PC-3 (cell line): ENCODE measurements around a stretch of chr18.

- RAMPAGE, long total RNA, result no peak
Measured at GRCh38 chr18:35513497-35514046, 15.8 kb upstream of the INO80C start.

DNA sequence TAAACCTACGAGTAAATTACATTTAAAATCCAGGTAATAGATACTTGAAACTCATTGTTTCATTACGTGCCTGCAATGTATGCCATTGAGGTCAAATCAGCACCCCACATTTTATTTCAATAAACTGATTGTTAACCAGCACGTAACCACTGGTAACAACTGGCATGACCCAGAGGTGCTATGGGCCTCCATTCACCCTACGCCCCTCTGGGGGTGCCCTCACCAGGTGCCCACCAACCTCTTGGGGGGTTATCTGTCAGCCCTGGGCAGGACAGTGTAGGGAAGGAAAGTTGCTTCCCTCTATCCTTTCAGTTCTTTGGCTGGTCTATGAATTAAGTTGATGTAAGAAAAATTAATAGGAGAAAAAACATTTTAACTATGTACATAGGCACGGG, 190.0 kb downstream of the GALNT1 start:
- RAMPAGE, long total RNA, result no peak

DNA sequence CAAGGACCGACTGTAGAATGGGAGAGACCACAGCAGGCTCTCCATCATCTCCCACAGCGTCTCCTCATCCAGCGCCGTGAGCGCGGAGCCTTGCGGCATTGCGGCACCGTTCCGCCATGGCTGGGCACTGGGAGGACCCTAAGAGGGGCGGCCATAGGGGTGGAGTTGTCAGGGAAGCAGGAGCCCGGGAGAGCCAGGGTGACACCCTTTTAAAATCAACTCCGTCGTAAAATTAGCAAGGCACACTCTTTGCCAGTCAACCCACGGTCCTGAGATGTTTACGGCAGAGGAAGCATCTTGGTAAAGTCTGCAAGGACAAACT, 1.6 kb downstream of the ELP2 start:
- RAMPAGE, long total RNA, result no peak

DNA sequence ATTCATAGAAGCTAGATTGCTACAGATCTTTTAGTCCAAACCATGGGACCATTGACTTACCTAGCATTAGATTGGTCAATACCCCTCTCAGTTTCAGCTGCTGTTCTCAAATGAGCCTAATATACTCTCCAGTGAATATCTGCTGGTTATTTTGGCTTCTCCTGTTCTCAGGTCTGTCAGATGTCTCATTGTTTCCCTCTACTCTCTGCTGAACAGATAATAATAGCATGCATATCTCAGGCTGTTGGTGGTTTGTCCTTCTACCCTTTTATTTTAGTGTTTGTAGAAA, 99.5 kb downstream of the FHOD3 start:
- RAMPAGE, long total RNA, result no peak

DNA sequence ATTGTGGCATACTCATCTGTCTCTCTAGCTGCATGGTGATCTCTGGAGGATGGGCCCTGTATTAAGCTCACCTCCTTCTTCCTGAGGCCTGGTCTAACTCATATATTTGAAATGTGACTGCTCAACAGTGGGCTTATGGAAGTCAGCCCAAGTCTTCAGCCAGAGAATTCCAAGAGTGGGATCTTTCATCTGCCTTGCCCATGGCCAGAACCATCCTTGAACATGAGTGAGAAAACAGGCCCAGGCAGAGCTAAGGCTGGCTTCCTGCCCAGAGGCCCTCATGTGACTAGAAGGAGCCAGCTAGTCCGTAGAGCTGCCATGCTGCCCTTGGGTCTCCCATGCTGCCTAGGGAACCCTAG, 203.5 kb downstream of the FHOD3 start:
- RAMPAGE, long total RNA, result no peak

DNA sequence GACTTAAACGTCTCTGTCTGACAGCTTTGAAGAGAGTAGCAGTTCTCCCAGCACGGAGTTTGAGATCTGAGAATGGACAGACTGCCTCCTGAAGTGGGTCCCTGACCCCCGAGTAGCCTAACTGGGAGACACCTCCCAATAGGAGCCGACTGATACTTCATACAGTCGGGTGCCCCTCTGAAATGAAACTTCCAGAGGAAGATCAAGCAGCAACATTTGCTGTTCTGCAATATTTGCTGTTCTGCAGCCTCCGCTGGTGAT, 283.1 kb downstream of the KIAA1328 start:
- RAMPAGE, long total RNA, result no peak

DNA sequence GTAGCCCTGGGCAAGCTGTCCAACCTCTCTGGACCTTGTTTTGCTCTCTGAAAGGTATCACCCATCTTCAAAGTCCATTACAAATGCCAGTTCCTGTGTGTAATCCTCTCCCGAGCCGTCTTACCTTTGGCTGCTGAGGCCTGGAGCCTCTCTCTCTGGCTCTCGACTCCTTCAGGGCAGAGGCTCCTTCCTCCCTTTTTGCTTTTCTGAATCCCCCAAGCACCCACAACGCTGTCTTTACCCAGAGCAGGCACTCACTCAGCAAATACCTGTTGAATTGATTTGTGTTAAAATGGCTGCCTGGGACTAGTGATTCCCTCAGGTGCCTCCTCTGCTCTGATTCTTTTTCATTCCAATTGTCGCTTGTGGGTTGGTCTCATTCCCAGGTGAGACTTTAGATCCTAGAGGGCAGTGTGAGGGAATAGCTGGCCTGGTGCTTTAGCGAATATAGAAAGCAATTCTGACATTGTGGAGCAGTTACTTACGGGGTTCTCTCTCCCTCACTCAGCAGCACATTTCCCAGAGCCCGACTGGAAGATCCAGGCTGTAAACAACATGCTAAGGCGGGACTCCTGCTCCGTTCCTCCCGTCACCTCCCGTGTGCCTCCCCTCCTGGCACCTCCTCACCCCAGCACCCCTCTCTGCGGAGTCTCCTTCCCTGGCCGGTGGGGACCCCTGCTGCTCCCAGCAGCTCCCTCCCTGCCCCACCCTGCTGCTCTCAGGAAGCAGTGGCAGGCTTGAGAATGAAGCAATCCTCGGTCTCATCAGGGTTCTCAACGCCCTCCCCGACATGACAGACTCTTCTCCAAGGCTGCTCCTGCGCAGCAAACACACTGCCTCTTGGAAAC, 27.1 kb downstream of the CELF4 start:
- RAMPAGE, long total RNA, result no peak

GRCh38 chr18:42446129-42446779, 491.2 kb downstream of the PIK3C3 start:
- RAMPAGE, long total RNA, result no peak

GRCh38 chr18:44679903-44680743, 565 bp upstream of the SETBP1 start:
- RAMPAGE, long total RNA, result no peak

- RAMPAGE, long total RNA, result no peak
Measured at GRCh38 chr18:44700473-44701031, 19.9 kb downstream of the SETBP1 start.

DNA sequence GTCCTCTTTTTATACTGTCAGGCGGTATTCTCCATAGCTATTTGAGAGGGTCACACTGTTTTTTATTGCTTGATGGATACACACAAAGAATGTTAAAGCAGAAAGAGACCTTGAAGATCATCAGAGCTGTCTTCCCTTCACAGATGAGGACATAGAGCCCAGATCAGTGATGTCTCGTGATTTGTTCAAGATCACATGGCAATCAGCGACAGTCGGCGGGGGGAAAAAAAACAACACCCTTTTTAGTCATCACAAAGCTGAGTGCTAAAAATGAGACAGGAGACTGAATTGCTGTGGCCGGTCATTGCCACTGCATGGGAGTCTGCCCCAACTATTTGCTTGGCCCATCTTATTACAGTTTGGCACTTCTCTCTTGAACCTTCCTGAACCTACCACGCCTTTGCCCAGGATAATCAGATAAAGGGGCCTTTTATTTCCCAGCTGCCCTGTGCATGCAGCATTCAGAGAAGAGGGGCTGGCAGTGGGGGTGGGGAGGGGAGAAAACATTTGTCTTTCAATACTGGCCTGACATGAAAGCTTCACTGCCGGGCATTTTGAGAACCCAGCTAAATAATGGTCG, 42.7 kb downstream of the SETBP1 start:
- RAMPAGE, long total RNA, result no peak

- RAMPAGE, long total RNA, result no peak
Measured at GRCh38 chr18:44750393-44751308, 70.0 kb downstream of the SETBP1 start.

GRCh38 chr18:44792134-44793191, 111.8 kb downstream of the SETBP1 start:
- RAMPAGE, long total RNA, result no peak

DNA sequence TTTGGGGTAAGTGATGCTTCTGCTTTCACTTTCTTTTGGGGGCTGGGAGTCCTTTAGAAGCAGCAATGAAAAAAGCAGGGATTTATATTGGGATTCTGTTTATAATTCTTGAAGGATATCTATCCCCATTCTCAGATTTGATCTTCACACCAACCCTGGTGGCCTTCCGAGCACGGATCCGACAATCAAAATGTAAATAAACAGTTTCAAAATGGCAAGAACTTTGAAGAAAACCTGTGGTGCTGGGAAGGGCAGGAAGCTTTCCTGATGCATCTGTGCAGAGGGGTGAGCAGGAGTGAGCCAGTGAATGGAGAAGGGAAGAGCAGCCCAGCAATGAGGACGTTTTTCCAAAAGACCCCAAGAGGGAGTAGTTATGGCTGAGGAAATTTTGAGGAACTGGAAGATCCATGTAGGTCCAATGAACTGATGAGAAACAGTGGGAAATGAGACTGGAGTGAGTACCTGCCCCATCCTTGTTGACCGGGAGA, 119.6 kb downstream of the SETBP1 start:
- RAMPAGE, long total RNA, result no peak

- RAMPAGE, long total RNA, result no peak
Measured at GRCh38 chr18:44937890-44938361, 257.2 kb downstream of the SETBP1 start.

- RAMPAGE, long total RNA, result no peak
Measured at GRCh38 chr18:44977595-44978159, 297.0 kb downstream of the SETBP1 start.

GRCh38 chr18:45588148-45588686, 27.1 kb upstream of the SLC14A2 start:
- RAMPAGE, long total RNA, result no peak

- RAMPAGE, long total RNA, result no peak
Measured at GRCh38 chr18:45782653-45783011, 42.8 kb upstream of the SIGLEC15 start.

- RAMPAGE, long total RNA, result no peak
Measured at GRCh38 chr18:46152245-46152732, 21.5 kb upstream of the C18orf25 start.

DNA sequence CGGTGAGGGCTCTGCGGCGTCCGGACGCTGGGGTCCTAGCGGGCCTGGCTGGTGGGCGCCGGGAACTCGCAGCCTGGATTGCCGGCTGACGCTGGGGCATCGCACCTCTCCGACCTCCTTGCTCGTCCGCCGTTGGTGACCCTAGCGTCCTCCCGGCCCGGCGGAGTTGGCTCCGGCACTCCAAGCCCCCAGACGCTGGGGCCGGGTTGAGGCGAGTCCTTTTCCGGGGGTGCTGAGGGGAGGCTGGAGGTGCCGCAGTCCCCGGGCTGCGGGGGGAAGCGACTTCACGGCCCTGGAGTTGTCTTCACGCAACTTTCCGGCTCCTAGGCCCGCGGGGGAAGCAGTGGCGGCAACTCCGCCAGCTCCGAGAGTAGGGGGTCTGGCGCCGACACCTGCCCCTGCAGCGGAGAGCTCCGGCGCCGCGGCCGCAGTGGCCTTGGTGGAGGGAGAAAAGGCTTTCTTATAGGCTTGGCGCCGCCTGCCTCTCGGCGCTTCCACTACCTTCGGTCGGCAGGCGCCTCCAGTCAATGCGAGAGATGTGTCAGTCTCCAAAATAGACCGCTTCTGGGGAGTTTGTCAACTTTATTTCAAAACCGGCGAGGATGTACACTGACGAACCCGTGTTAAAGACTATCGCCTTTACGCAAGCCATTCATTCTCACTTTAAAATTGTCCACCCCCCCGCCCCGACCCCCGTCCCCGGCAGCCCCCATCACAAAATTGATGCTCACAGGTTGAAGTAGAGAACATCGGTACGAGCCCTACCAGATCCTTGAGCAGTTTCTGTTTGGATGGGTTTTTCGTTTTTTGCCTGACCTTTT, 813 bp downstream of the C18orf25 start:
- RAMPAGE, long total RNA, result no peak